Cerebral cortex (tissue), 2 donors: ENCODE measurements around the genes CNKSR2, SMPX, SMS, DDX53 and PTCHD1.

GRCh38 chrX:19886900-19887402, 449 bp downstream of the SH3KBP1 start:
- PRO-cap, 2 experiments = no peak in any of the 2 experiments

- PRO-cap, 2 experiments = no peak in any of the 2 experiments
Measured at GRCh38 chrX:20029627-20030164, 38.8 kb upstream of the BCLAF3 start.

GRCh38 chrX:20140925-20141590, 580 bp downstream of the EIF1AX start:
- PRO-cap, 2 experiments = no peak in any of the 2 experiments

DNA sequence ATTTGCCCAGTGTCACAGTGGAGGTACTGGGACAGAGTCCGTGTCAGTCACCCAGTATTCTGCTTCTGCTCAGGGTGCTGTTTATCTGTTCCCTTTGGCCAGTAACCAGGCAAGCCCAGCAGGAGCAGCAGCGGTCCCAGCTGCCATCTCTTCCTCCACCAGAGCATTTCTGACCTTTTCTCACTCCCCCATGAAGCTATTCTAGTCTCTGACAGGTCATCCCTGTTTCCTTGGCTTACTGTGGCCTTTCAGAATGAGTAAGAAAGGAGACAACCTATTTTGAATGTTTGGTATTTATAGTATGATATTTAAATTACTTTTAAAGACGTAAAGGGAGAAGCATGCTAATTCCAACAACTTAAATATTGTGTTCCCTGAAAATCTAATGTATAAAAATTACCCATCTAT, 60.7 kb downstream of the RPS6KA3 start:
- PRO-cap, 2 experiments = no peak in any of the 2 experiments

DNA sequence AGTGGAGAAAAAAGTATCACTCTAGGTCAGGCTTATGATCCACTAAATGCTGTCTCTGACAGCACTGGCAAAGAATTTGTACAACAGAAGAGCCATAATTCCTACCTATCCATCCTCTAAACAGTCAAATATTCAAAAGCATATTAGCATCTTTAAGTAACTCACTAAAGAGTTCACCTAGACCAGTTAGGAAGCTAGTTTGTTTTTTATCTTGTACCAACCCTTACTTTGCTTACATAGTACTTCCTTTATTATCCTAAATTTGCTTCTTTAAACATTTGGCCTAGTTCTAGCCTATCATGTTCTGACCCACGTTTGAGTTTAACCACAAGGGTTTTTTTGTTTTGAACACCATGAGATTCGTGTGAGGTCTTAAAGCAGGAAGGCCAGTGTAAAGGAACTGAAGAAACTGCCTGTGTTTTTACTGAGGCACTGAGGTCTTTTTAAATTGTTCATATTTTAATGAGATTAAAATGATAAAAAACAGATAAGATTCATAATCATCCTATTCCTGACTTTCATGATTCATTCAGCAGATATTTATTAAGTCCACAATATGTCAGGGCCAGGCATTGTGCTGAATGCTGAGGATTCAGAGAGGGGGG, 3.4 kb downstream of the RPS6KA3 start:
- PRO-cap, 2 experiments = peak in 1 of 2 experiments; most common plus-strand start position 383 of the sequence (in 1)

DNA sequence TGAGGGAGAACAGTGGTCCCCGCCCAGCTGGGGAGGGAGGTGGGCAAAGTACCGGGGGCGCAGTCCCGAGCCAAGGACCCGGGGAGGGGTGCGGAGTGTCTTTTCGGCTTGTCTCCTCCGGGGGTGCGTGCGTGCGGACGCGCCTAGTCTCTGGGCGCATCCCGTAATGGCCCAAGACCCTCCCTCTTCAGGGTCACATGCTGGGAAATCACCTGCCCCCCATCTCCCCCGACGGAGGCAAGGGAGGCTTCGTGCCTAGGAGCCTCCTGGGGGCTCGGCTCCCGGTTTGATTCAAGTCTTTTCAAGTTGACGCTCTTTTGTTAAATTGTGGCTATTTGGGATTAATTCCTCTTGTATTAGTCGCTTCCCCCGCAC, 609 bp upstream of the RPS6KA3 start:
- PRO-cap, 2 experiments = no peak in any of the 2 experiments

- PRO-cap, 2 experiments = no peak in any of the 2 experiments
Measured at GRCh38 chrX:20320775-20321326, 54.1 kb upstream of the RPS6KA3 start.

GRCh38 chrX:21373962-21374831, at the start of gene CNKSR2:
TSS of gene CNKSR2 (plus strand) at chrX:21374418.
- PRO-cap, 2 experiments = peak in 1 of 2 experiments; most common plus-strand start chrX:21374456 (in 1); most common minus-strand start chrX:21374178 (in 1)

DNA sequence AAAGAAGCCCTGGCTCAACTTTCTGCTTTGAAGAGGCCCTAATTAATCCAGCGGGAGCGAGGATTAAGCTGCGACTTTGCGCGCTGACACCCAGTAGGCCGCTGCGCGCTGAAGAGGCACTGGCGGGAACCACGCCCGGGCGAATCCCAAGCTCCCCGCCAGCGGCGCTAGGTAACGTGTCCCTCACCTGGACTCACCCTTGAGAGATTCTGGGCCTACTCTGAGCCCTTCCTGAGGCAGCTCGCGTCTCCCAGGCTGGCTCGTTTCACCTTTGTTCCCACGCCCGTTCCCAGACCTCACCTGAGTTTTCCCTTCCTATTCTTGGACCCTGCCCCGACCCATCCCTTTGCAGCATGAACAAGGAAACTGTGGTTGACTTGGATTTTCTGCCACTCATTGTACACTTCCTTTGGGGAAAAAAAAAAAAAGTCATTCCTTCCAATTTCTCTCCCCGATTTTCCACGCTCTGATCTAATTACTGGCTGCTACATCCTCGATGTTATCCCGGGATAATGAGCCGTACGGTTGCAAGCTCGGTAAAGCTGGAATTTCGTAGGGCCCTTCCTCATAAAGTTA, 730 bp upstream of the KLHL34 start:
- PRO-cap, 2 experiments = no peak in any of the 2 experiments

DNA sequence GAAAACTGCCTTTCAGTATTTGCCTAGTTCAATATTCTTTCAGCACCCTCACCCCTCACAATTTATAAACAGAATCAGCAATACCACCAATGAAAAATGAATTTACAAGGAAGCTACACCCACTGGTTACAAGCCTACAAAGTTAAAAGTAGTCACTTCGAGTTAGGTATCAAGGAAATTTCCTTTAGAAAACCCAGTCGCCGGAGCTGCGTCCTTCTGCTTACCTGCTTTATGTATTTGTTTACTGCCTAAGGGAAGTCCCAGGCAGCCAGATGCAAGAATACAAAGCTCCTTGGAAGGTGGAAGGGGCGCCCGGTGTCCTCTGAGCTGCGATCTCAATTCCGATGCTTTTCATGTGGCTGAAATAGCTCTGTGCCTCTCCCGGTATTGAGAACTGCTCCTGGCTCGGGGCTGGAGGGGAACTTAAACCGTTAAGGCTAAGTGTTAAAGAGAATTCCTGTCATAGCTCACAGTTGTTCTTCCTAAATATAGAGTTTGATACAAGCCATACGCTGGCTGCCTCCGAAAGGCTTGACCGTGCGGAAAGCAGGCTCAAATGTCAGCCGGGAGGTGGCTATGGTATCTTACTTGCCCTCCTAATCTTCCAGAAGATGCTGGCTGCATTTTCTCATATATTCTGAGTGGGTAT, at the start of gene SMPX:
Gene SMPX (minus strand): TSS at position 399 of the 649 bp plus-strand sequence.
- PRO-cap, 2 experiments = no peak in any of the 2 experiments

GRCh38 chrX:21940105-21941245, at the start of gene SMS:
TSS of gene SMS (plus strand) at chrX:21940709.
- PRO-cap, 2 experiments = peak in 1 of 2 experiments; most common plus-strand start chrX:21940735 (in 1); most common minus-strand start chrX:21940609 (in 1)

- PRO-cap, 2 experiments = no peak in any of the 2 experiments
Measured at GRCh38 chrX:21943566-21944183, 3.2 kb downstream of the SMS start.

DNA sequence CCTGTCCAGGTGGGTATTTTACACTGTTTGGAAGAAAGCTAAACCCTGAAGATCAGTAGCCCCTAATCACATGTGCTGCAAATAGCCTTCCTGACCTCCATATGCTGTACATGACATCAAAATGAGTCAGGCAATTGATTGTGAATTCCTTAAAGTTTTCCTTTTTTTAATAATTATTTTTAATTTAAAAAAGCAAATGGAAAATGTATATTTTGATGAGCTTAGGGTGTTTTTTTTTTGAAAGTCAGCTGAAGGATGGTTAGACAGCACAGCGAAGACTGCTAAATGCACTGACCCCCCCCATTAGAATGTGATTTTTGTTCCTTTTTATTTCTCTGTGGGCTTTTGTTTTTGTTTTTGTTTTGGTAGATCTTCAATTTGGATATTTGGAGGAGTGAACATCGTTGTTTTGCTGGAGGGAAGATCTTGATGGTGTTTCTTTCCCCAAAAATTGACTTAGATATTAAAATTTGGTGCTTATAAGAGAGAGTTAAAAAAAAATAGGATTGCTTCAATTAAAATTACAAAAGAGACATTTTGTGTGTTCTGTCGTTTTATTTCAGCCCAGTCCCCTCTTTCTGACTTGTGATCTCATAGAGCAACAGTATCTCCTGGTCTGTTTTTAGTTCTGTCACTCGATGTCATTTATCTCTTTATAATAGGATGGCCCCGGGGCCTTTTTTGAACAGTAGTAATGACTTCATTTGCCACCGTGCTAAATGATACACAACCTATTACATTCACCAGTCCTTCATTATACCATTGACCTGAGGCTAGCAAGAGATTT, 37.6 kb upstream of the PHEX start:
- PRO-cap, 2 experiments = no peak in any of the 2 experiments

- PRO-cap, 2 experiments = no peak in any of the 2 experiments
Measured at GRCh38 chrX:21996700-21997333, 35.3 kb upstream of the PHEX start.

DNA sequence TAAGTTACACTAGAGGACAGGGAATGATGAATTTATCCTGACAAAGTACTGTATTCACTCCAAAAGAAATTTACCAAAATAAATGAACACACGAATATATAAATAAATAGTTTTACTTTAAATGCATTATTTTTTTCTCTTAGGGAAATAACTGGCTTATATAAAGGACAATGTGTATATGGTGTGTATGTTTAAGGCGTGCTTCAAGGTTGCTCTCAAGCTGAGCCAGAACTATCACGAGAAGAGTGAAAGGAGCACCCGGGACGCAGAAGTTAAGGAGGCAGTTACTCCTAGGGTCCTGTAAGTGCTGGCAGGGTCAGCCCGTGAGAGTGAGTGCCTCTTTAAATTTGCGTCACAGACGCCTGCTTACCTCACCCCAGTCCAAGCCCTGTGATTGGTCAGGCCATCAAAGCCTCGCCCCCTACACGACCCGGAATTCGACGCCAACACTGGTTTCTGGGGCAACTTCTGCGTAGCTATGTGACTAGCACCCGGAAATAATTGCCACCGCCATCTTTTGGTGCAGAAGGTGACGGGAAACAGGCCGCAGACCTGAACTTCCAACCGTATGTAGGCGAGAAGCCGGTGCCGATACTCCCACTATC, at the start of gene DDX53:
Gene DDX53 (plus strand): TSS at position 513 of the 605 bp plus-strand sequence.
- PRO-cap, 2 experiments = no peak in any of the 2 experiments

GRCh38 chrX:23334617-23335148, at the start of gene PTCHD1:
TSS of gene PTCHD1 (plus strand) at chrX:23334849.
- PRO-cap, 2 experiments = no peak in any of the 2 experiments

- PRO-cap, 2 experiments = no peak in any of the 2 experiments
Measured at GRCh38 chrX:23785300-23786170, 2.6 kb downstream of the SAT1 start.

DNA sequence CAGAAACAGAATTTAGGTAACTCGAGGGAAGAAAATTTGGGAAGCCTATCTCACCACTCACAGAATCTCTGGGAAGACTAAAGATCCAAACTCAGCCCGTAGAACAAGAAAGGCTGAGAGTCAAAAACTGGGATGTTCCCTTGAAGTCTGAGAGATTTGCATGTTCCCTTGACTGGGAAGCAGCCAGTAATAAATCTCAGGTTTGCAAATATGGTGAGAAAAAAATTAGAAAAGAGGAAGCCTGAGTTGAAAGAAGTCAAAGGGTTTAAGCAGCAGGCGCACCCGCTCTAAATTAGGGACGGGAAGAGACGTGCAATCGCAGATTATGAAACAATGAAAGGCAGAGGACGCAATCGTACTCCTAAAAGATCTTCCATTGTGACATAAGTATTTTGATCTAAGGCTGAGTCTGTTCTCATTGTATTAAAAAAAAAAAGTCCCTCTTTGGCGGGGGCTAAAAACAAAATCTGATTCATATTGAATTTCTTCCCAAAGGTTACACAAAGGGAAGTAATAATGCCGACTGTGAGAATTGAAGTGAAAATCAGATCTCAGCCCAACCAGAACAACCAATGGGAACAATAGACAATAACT, 28.1 kb downstream of the SAT1 start:
- PRO-cap, 2 experiments = no peak in any of the 2 experiments

- PRO-cap, 2 experiments = no peak in any of the 2 experiments
Measured at GRCh38 chrX:23871794-23872200, 35.9 kb downstream of the APOO start.

DNA sequence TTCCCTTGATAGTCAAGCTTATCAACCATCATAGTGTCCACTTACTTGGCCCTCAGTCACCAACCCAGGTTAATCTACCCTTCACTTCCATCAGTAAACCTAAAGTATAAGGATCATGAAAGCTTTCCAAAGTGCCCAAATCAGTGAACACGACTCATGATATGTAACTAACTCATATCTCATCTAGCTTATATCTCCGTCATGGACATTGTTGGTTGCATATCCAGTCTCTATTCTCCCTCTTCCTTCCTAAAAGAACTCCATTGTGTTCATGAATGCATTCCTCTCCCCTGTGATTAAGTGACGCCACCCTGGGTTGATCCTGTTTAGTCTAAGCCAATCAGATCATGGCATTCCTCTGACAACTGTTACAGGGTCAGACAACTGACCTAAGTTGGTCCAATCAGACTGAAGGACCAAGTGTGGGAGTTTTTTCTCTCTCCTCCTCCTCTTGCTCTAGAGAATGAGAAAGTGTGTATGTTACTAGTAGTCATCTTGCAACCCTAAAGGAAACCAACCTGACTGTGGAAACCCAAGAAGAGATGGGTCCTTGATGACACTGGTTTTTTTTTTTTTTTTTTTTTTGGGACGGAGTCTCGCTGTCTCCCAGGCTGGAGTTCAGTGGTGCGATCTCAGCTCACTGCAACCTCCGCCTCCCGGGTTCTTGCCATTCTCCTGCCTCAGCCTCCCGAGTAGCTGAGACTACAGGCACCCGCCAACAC, 3.6 kb downstream of the APOO start:
- PRO-cap, 2 experiments = no peak in any of the 2 experiments